Left ventricle myocardium (tissue), 1 donor: ENCODE results near the gene STAP2.

DNA sequence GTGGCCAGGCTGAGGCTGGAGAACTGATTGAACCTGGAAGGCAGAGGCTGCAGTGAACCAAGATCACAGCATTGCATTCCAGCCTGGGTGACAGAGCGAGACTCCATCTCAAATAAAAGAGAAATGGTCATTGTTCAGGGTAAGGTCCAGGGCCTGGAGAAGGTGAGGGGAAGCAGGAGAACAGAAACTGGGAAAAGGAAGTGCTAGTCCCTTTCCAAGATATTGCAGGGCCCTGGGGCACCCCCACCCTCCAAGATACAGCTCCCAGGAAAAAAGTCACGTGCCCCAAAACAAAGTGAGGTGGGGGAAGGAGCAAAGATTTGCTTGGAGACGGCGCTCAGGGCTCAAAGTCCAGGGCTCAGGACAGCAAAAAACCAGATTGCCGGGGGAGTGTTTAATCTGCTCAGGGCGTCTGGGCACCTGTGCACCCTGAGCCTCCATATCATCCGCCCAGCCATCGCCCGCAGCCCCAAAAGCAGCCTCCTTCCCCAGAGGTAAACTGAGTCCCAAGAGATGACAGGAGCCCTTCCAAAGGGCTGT, 6.4 kb downstream of the SMIM24 start:
- PRO-cap, result no peak

- PRO-cap, result no peak
Measured at GRCh38 chr19:3479630-3480349, 535 bp downstream of the SMIM24 start.

DNA sequence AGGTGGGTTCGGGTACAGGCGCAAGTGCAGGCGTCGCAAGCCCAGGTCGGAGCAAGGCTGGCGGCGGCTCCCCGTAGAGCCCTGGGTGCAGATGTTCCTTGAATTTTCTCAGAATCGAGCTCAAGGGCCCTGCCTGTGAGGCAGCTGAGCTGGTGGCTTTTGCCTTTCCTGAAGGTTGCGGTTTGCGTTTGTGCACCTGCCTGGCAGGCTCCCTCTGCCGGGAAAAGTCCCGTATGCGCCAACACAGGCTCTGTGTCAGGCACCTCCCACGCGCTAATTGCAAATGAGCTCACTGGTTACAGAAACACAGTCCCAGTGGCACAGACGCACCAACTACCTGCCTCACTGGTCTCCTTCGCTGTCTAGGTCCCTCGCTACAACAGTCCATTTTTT, 5.9 kb downstream of the DOHH start:
- PRO-cap, result no peak

GRCh38 chr19:3506556-3507332, 633 bp downstream of the FZR1 start:
- PRO-cap, result no peak

- PRO-cap, result no peak
Measured at GRCh38 chr19:3539285-3540066, 502 bp downstream of the TEKTIP1 start.

GRCh38 chr19:3556711-3557388, 536 bp downstream of the MFSD12 start:
- PRO-cap, result no peak

GRCh38 chr19:3636323-3636538, 9.6 kb upstream of the CACTIN start:
- PRO-cap, result no peak

- PRO-cap, result no peak
Measured at GRCh38 chr19:3687529-3688241, 12.6 kb downstream of the PIP5K1C start.

DNA sequence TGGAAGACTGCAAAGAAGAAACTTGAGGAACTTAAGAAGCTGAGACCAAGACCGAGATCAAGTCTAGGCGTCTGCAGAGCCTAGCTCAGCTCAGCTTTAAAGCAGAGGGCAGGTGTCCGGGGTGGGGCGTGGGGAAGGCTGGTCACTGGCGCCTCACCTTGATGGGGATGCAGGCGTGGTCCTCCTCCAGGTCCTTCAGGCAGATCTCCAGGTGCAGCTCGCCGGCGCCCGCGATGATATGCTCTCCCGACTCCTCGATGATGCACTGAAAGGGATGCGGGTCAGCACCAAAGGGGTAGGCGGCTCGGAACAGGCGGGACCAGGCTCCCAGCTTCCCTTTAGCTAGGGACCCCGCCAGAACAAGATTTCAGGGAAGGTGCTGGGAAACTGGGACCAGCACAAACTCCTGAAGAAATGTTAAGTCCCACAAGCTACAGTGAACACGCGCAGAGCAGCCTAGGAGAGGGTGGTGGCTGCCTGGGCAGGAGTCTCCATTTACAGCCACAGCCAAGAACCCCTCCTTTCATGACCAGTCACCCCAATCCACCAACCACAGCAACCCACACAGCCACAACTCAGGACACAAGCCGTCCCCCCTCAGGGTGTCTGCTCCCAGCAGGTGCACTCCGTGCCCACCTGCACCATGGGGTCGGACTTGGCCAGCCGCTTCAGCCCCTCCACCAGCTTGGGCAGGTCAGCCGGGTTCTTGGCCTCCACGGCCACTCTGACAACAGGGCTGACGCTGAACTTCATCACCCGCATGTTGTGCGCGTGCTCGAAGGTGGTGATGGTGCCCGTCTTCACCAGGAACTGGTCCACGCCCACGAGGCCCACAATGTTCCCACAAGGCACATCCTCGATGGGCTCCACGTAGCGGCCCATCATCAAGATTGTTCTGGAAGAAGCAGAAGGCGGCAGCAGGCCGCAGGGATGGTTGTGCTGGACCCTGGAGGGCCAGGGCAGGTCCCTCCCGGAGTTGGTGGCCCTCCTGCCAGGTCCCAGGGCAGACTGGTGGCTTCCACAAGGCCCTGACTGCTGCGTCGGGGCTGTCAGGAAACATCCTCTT, 5.8 kb downstream of the EEF2 start:
- PRO-cap, result no peak

DNA sequence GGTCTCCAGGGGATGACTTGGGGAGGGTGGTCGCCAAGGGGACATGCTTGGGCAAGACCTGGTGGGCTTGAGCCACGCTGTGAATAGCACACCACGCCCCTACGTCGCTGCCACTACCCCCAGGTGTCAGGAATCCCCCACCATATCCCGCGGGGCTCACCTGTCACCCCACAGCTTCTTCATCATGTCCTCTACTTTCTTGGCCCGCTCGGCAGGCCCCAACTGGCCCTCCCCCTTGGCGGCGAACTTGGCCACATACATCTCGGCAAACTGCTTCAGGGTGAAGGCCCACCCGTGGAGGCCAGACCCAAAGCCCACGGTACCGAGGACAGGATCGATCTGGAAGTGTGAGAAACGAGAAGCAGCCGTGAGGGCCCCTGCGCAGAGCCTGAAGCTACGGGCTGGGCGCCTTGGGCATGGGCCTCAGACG, 3.2 kb downstream of the EEF2 start:
- PRO-cap, result no peak

GRCh38 chr19:3987308-3987669, 2.0 kb upstream of the EEF2 start:
- PRO-cap, result no peak

GRCh38 chr19:4009803-4010624, 2.5 kb downstream of the PIAS4 start:
- PRO-cap, result no peak

- PRO-cap, result unidirectional peak, plus-strand start at chr19:4012545
Measured at GRCh38 chr19:4012032-4012738, 4.6 kb downstream of the PIAS4 start.

- PRO-cap, result no peak
Measured at GRCh38 chr19:4037820-4038390, 28.8 kb downstream of the ZBTB7A start.

DNA sequence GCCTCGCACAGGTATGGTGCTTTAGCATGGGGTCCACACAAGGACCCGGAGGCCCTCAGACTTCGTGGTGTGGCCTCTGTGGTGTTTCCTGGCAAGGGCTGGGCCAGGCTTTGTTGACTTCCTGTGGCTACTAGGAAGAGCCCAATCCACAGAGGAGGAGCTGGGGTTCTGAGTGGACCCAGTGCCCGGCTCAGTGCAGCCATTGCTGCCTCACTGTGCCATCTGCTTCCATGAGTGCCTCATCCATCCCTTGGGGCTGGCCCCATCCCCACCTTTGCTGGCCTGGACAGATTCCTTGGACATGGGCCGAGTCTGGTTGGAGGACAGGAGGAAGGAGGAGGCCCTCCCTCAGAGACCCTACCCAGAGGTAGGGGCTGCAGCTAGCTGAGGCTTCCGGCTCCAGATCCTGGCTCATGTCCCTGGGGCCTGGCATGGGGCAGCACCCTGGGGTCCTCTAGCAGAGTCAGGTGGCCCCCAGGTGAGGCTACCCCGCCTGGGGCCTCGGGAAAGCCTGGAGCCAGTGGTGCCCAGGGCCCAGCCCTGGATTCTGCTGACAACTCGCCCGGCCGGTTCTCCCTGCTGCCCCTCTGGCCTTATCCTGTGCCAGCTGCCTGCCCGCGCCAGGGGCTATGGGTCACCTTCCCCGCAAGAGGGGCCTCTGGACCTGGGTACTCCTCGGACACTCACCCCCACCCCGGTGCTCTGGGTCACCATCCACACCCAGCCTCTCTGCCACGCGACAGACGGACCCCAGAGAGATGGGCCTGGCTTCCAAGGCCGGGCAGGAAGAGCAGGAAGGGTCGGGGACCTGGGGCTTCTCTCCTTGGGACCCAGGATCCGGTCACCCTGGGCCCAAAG, 24.2 kb downstream of the ZBTB7A start:
- PRO-cap, result no peak

DNA sequence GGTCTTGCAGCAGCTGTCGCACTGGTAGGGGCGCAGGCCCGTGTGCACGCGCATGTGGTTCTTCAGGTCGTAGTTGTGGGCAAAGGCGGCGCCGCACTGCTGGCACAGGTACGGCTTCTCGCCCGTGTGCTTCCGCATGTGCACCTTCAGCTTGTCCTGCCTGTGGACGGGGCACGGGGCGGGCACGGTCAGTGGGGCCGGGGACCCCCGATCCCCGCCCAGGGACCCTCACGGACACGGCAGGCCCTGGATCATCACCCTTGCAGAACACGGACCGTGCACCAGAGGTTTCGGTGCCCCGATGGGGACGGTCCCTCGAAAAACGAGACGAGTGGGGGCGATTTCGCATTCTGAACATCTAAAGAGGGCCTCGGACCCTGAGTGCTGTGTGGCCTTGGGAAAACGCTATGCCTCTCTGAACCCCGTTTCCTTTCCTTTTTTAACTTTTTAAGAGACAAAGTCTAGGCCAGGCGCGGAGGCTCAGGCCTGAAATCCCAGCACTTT, 18.6 kb downstream of the ZBTB7A start:
- PRO-cap, result no peak

- PRO-cap, result unidirectional peak, plus-strand start at chr19:4077889; bidirectional peak, plus-strand start at chr19:4078116, minus-strand start at chr19:4078067
Measured at GRCh38 chr19:4077568-4078358, 11.1 kb upstream of the ZBTB7A start.

GRCh38 chr19:4086232-4086993, 19.7 kb upstream of the ZBTB7A start:
- PRO-cap, result no peak

DNA sequence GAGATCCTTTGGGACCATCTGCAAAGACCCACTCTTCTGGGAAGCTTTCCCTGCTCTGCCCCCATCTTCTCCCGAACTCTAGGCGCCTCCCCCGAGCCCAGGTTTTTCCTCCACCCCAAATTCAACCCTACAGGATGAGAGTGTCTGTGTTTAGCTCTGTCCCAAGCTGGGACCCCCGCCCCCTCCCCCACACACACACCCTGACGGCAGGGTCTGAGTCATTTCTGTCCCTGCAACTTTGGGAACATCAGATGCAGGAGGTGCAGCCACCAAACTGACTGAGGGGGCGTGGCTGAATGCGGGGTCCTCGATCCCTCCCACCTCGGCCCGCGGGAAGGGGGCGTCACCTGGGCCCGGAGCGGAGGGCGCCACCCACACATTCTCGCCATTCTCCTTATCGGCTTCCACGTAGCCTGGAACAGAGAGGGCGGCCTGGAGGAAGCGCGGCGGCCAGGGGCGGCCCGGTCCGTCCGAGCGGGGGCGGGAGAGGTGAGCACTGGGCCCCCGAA, 12.0 kb downstream of the STAP2 start:
- PRO-cap, result no peak

DNA sequence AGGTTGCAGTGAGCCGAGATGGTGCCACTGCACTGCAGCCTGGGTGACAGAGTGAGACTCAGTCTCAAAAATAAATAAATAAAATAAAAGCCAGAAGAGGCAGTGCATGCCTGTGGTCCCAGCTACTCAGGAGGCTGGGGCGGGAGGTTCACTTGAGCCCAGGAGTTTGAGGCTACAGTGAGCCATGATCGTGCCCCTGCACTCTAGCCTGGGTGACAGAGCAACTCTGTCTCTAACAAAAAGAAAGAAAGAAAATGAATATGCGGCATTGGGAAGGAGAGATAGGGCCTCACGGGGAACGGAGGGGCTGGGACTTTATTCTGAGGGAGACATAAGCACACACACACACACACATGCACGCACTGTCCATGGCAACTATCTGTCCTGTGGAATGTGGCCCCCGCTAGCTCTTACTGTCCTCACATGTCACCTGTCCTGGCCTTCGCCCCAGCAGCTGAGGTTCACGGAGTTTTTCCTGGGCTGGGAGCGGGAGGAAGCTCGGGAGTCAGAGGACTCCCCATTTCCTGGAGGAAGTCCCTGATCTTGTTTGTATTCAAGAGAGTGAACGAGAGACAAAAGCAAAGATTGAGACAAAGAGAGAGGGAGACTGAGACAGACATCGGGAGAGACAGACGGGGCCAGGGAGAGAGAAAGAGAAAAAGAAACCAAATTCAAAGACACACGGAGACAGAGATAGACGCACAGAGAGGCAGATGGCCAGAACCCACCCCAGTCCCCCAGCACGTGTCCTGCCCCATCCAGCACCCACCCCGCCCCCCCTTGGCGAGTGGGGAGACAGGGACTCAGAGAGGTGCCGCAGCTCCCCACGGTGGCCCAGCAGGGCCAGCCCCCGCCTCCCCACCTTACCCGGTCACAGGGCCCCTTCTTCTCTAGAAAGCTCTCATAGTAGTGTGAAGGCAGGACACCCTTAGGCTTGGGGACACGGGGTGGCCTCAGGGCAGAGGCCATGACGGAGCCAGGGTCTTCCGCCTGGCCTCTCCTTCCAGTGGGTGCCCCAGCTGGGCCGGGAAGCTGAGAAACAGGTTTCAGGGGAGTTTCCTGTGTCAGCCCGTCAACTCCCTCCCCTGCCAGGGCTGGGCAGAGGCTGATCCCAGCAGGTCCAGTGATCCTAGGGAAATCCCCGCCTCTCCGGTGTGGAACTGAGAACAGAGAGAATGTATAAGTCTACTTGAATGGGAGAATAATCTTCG, at the start of gene STAP2:
Gene STAP2 (minus strand): TSS at position 1,043 of the 1,211 bp plus-strand sequence.
- PRO-cap, result unidirectional peak, plus-strand start at position 550 of the sequence